Neural progenitor cell (in vitro differentiated cells): ENCODE results near the gene TJAP1.

- RAMPAGE, long total RNA, result no peak
Observed at GRCh38 chr6:43269168-43269808, 26.0 kb downstream of the TTBK1 start.

- RAMPAGE, long total RNA, result no peak
Observed at GRCh38 chr6:43276364-43277388, 21.4 kb upstream of the SLC22A7 start.

- RAMPAGE, long total RNA, result no peak
Observed at GRCh38 chr6:43277474-43278453, 20.3 kb upstream of the SLC22A7 start.

GRCh38 chr6:43336320-43336705, 27.7 kb upstream of the CRIP3 start:
- RAMPAGE, long total RNA, result no peak

DNA sequence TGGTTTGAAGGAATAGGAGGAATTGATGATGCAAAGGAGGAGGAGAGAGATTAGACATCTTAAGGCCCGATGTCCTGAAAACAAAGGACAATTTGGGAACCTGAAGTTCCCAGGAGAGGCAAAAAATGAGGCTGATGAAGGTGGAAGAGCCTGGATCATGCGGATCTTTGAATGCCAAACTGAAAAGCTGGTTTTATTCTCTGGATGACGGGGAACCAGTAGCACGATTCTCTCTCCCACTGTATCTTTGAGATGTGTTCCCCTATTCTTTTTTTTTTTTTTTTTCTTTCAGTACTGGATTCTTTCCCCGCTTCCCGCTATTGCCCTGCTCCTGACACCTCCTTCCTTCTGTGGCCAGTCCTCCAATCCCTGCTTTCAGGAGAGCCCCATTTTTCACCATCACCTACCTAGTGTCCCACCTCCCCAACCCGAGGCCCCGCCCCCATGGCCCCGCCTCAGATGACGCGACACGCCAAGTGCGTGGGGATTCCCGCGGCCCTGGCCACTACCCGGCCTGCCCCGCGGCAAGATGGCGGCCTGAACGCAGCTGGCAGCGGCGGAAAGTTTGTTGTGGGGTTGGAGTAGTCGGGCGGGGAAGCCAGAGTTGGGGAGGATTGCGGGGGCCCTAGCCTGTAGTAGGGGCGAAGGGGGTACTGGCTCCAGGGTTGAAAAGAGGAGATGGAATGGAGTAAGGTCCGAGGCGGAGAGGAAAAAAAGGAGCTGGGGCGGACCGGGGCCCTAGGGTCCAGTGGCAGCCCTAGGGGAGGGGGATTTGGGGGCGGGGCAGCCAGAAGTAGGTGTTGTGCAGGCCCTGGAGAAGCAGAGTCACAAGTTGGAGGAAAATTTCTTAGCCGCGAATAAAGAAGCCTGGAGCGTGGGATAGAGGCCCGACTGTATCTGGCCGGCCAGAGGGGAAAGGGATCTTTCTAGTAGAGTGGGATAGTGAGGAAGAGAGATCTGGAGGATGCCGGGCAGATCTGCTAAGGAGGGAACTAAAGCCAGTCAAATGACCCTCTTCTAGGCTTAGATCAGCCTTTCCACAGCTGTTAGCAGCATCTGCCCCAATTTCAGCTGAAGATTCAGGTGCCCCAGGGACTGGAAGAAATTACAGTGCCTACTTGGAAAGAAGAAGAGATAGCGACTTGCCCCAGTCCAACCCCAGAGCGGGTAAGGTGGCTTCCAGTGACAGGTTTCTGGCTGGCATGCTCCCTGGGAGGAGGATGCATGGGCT, at the start of gene TJAP1:
Gene TJAP1 (plus strand): TSS at position 505 of the 1,231 bp plus-strand sequence.
- RAMPAGE, long total RNA, result no peak

DNA sequence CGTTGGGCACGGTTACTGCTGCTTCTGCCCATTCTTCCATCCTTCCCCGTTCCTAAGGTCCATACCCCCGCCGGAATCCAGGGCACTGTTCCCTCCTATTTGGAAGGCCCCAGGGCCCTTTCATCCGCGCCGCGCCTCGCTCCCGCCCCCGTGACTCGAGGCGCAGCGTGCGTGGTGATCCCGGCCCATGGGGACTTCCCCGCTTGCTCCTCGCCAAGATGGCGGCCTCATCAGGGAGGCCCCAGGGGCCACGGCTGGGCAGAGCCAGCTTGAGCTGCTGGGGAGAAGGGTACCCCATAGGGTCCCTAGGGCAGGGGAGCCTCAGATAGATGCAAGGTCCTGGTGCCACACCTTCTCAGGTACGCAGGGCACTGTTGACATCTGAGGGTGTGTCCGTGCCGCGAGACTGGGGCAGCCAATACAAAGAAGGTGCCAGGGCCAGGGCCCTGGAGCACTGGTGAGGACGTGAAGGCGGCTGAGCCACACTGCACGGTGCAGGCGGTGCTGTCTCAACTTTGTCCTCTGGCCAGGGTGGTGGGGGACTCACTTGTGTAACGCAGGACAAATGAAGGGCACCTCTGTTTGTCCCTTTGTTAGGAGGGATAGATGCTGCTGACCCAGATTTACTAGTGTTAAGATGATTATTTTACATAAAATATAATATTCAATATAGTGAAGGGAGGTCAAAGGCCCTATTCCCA, 596 bp upstream of the LRRC73 start:
- RAMPAGE, long total RNA, result no peak

- RAMPAGE, long total RNA, result no peak
Observed at GRCh38 chr6:43515474-43516255, 1.1 kb downstream of the YIPF3 start.

DNA sequence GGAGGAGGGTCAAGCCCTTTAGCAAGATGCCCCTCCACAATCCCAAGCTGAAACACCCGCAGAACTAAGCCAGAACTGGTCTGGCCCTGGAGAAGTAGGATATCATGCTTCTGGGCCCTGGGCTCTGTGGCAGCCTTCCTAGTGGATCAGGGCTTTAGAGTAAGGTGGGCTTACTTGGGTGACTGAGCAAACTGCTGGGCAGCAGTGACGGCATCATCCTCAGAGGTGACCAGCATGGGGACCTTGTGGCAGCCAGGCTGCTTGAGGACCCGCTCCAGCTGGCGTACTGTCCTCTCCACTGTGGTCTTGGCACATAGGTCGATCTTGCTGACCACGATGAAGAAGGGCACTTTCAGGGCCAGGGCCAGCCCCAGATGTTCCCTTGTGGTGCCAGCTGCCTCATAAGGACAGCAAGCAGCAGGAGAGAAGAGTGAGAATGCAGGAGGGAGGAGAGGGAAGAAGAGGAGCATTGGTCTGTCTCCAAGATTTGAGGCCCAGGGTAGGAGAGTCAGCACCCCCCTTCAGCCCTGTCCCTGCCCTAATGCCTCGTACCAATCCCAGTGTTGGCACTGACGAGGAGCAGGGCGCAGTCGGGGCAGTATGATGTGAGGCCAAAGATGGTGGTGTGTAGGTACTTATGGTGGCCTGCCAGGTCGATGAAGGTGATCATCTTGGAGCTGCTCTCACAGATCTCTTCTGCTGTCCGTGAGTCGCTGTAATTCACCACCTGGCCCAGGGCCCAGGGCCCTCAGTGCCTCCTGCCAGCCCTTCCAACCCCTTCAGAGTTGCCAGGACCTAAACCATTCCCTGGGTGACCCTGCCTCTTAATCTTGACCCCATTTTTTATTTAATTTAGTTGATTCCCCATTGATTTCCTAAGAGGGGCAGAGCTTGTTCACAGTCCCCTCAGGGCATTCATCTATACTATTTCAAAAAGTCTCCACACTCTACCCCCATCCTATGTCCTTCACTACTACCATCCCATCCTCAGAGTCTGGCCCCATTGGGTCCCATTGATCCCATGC, 4.4 kb downstream of the GTPBP2 start:
- RAMPAGE, long total RNA, result no peak

- RAMPAGE, long total RNA, result no peak
Observed at GRCh38 chr6:43640192-43640872, 4.5 kb upstream of the RSPH9 start.

- RAMPAGE, long total RNA, result no peak
Observed at GRCh38 chr6:43698589-43699267, 11.1 kb upstream of the MRPS18A start.

DNA sequence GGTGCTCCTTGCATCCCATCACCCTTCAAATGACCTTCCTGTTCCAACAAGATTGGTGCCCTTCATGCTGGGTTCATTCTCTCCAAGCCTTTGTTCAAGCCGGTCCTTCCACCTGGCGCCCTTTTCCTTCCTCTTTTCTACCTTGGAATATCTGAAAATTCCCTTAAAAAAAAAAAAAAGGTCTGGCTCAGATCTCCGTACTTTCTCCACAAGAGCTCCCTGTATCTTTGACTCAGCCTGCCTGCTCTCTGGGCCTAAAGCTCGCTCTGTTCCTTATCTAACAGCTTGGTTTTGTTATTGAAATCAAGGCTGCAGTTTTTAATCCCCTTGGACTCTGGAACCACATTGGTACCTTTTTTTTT, 22.2 kb upstream of the MRPS18A start:
- RAMPAGE, long total RNA, result no peak

DNA sequence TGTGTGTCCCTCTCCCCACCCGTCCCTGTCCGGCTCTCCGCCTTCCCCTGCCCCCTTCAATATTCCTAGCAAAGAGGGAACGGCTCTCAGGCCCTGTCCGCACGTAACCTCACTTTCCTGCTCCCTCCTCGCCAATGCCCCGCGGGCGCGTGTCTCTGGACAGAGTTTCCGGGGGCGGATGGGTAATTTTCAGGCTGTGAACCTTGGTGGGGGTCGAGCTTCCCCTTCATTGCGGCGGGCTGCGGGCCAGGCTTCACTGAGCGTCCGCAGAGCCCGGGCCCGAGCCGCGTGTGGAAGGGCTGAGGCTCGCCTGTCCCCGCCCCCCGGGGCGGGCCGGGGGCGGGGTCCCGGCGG, 236 bp upstream of the VEGFA start:
- RAMPAGE, long total RNA, result no peak

GRCh38 chr6:43872135-43872334, 102.0 kb downstream of the VEGFA start:
- RAMPAGE, long total RNA, result no peak

- RAMPAGE, long total RNA, result no peak
Observed at GRCh38 chr6:44035162-44035425, 92.2 kb downstream of the MRPL14 start.

- RAMPAGE, long total RNA, result no peak
Observed at GRCh38 chr6:44122651-44123590, 4.3 kb downstream of the MRPL14 start.

- RAMPAGE, long total RNA, result no peak
Observed at GRCh38 chr6:44134781-44135276, 7.5 kb downstream of the TMEM63B start.

- RAMPAGE, long total RNA, result no peak
Observed at GRCh38 chr6:44201896-44202281, 14.8 kb upstream of the MYMX start.

- RAMPAGE, long total RNA, result no peak
Observed at GRCh38 chr6:44233545-44234384, 10.4 kb downstream of the SLC29A1 start.

- RAMPAGE, long total RNA, result no peak
Observed at GRCh38 chr6:44247913-44248316, 1.0 kb downstream of the HSP90AB1 start.

DNA sequence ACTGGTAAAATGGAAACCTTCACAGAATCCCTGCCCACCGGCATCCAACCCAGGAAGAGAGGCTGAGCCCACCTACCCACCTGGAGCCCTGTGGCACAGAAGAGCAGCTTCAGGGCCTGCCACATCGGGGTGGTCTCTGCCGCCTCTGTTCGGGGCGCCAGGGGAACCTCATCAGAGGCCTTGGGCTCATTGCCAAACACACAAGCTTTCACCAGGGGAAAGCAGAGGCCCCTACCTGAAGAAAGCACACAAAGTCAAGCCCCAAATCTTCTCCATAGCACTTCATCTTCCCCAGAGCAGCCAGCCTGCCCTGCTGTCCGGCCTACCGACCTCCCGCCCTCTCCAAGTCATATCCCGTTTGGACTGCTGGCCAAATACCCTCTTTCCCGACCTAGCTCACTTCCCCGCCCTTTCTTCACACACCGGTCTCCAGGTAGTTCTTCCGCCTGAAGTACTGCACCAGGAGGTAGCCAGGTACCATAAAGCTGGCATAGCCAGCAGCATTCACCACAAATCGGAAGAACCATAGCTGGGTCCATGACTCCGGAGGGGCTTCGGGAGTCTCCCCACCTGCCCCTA, 977 bp downstream of the SLC35B2 start:
- RAMPAGE, long total RNA, result no peak